A172 (cell line): Measurements from ENCODE around the genes ADH6, DAPP1, CXXC4 and PPA2.

GRCh38 chr4:99154610-99155123, 10.6 kb upstream of the ADH4 start:
- RAMPAGE, long total RNA = no peak

DNA sequence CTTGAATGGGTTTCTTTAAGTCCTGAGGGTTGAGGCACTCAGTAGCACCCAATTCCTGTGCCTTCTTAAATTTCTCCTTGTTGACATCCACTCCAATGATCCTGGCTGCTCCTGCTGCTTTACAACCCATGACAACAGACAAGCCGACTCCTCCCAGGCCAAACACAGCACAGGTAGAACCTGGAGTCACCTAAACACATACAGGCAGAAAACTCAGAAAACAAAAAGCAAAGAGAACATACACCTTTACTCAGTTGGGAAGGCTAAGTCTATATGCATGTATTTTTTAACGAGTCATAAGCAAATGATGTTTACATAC, 10.3 kb downstream of the ADH6 start:
- RAMPAGE, long total RNA = no peak

GRCh38 chr4:99218867-99219600, at the start of gene ADH6:
Gene ADH6, minus strand, starts transcription at chr4:99219246.
- RAMPAGE, long total RNA = no peak

DNA sequence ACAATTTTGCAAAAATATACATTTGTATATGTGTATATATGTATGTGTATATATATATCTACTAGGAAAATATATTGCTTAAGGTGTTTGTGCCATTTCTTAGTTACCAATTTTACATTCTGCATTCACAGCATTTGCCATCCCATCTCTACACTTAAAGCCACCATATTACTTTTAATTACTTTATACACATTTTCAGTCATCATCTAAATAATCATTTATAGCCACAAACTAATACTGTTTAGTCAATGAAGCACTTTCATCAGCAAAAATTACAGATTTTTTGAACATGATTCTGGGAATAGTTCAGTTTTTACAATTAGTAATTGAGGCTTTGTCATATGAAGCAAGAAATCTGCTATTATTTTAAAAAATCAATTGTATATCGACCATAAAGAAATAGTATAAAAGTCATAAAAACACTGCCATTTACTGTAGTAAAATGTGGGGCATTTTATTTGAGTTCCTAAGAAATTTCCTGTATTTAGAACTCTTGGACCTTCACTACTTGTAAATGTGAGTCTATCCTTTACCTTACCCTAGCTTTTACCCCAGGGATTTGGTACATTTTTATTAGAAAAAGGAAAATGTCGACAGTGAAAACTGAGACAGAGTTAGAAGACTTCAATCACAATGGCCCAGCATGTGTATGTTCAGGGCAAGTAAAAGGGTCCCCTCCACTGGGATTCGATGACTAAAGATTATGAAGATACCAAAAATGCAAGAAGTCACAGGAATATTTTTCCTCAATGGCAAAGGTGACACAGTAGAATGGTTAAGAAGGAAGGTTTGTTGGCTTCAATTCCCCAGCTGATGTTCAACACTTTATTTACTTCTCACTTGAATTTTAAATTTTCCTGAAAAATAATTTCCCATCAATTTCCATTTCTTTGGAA, 14.1 kb downstream of the ADH1B start:
- RAMPAGE, long total RNA = no peak

DNA sequence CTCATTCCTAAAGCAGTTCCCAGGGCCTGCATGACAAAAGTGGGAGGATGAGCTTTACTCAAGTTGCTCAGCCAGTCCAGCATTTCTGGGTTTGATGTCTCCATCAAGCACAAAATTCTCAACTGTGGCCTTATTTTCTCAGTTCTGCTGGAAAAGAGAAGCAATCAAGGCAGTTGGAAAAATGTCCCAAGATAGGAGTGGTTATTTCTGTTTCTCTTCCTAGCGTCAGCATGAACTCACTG, 29.8 kb downstream of the ADH7 start:
- RAMPAGE, long total RNA = no peak

DNA sequence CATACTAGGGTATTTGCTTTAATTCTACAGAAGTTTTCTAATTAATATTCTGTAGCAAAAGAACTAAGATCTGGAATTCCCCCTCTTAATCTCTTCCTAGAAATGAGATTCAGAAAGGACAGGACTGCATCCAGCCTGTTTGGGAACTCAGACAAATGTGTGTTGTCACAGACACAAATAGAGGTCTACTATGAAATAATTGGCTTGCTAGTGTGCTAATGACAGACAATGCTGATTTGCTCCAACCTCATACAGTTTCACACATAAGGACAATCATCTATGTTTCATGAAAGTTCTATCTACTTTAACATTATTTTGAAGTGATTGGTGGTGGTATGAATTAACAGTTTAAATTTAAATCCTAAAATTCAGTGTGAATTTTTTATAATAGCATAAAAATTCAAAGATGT, 617 bp upstream of the MTTP start:
- RAMPAGE, long total RNA = no peak

- RAMPAGE, long total RNA = no peak
Measured at GRCh38 chr4:99816434-99817246, at the start of gene DAPP1. Gene DAPP1, plus strand, starts transcription at chr4:99816827.

DNA sequence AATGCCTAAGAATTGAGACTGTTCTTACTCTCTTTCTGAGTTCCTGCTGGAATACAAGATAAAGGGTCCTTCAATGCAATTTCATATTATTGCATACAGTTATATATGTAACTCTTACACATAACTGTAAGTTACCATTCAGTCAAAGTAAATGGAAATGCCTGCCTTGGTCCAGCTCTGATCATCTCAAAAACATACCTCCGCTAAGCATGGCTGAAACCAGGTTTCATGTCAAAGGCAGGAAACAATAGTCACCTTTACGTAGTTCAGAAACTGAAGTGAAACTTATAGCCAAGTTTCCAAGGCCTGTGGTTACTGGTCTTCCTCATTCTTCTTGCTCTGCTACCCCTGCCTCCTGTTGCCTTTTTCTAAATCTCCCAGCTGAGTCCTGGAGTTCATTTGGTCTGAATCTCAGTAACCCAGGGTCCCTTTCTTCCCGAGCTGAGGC, 30.7 kb downstream of the DAPP1 start:
- RAMPAGE, long total RNA = no peak

GRCh38 chr4:100184894-100185157, 5.4 kb downstream of the DDIT4L start:
- RAMPAGE, long total RNA = no peak

- RAMPAGE, long total RNA = no peak
Measured at GRCh38 chr4:100738347-100738816, 220.6 kb upstream of the EMCN start.

- RAMPAGE, long total RNA = no peak
Measured at GRCh38 chr4:101020826-101021411, 326.4 kb downstream of the PPP3CA start.

DNA sequence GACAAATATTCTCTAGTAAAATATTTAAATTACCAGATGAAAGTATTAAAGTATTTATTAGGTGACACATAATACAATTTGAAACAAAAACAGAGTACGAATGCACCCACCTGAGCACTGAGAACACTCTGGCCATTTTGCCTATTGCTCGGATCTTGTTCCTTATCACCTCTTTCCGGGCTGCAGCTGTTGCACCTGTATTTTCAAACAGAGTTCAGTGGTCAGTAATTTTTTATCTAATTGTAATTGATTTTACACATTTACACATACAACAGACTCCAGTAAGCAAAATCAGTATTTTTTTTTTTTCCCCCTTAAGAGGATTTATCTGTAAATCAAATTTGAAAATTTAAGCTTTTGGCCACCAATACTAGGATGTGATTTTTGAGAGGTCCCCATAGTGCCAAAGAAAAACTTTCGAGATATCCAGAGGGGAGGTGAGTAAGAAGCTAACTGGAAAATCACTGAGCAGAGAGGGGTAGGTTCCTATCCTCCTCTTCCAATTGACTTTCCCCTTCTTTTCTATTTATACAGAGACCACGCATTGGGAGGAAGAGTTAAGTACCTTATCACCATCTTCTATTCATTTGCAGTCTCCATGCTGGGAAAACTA, 306.8 kb downstream of the PPP3CA start:
- RAMPAGE, long total RNA = no peak

- RAMPAGE, long total RNA = no peak
Measured at GRCh38 chr4:101234036-101234503, 113.3 kb downstream of the PPP3CA start.

GRCh38 chr4:101282410-101282983, 64.8 kb downstream of the PPP3CA start:
- RAMPAGE, long total RNA = no peak

DNA sequence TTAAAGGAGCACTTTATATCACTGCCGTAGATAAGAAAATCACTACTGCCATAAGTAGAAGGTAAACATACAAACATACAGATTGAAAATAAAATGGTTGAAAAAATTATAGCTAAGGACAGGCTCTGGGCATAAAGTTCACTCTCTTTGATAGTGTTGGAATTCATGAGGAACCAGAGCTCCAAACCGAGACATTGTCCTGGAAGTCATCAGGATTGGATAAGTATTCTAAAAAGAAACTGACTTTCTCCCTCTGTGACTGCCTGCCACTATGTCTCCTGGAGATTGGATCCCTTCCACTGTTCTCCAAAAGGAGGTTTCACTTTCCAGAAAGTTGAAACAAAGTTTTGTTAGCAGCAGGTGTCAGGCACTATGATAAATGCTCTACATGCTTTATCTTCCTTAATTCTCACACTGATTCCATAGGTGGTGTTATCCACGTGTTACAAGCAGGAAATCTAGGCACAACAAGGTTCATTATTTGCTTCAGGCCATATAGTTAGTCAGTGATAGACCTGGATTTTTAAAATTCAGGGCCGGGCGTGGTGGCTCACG, 16.8 kb downstream of the BANK1 start:
- RAMPAGE, long total RNA = no peak

GRCh38 chr4:102595917-102596535, 94.9 kb downstream of the NFKB1 start:
- RAMPAGE, long total RNA = no peak

GRCh38 chr4:104494663-104495913, at the start of gene CXXC4:
Gene CXXC4, minus strand, starts transcription at chr4:104494894.
- RAMPAGE, long total RNA = no peak

- RAMPAGE, long total RNA = no peak
Measured at GRCh38 chr4:105145732-105146590, 715 bp upstream of the TET2 start.

GRCh38 chr4:105188270-105188500, 41.5 kb downstream of the TET2 start:
- RAMPAGE, long total RNA = no peak

DNA sequence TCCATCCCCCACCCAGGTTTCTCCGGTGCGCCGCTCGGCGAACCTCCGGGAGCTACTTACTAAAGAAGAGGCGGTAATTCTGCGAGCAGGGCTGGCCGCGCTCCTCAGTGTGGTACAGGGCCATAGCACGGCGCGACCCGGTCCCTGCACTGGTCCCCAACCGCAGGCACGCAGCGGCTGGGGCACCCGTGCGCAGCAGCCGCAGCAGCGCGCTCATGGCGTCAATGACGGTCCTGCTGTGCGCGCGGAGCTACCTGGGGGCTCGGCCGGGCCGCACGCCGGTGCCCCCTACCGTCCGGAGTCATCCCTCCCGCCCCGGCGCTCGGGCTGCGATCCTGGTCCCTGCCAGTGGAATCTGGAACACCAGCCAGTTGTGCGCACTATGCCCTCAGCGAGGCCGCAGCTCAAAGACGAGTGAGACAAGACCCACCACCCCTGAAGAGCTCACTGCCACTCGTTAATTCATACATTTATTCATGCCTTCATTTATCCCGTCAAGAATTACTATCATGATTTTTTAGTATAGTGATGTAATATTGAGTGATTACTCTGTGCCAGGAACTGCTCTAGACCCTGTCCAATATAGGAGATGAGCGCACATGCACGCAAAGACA, at the start of gene PPA2:
PPA2 (minus strand) TSS at position 229 of the 614 bp plus-strand sequence.
- RAMPAGE, long total RNA = start-site peak on the minus strand centred at position 195 of the sequence, 100 bp wide, 248 and 645 reads in 2 replicates